Mammary microvascular endothelial cell (primary cell): ENCODE results near the gene TNFSF14.

- RAMPAGE, long total RNA, result no peak
These were observed 13.0 kb upstream of the CD70 start for GRCh38 chr19:6603860-6604437.

GRCh38 chr19:6669950-6670534 lies at the start of gene TNFSF14:
TSS of gene TNFSF14 (minus strand) at chr19:6670160.
- RAMPAGE, long total RNA, result no peak

GRCh38 chr19:6674687-6675412 lies 4.9 kb upstream of the TNFSF14 start:
- RAMPAGE, long total RNA, result no peak

- RAMPAGE, long total RNA, result no peak
These were observed 2.4 kb downstream of the C3 start for GRCh38 chr19:6717665-6718846.

- RAMPAGE, long total RNA, result no peak
These were observed 4.1 kb upstream of the C3 start for GRCh38 chr19:6724476-6725115.

GRCh38 chr19:6742888-6743227 lies 3.4 kb downstream of the TRIP10 start:
- RAMPAGE, long total RNA, result no peak

DNA sequence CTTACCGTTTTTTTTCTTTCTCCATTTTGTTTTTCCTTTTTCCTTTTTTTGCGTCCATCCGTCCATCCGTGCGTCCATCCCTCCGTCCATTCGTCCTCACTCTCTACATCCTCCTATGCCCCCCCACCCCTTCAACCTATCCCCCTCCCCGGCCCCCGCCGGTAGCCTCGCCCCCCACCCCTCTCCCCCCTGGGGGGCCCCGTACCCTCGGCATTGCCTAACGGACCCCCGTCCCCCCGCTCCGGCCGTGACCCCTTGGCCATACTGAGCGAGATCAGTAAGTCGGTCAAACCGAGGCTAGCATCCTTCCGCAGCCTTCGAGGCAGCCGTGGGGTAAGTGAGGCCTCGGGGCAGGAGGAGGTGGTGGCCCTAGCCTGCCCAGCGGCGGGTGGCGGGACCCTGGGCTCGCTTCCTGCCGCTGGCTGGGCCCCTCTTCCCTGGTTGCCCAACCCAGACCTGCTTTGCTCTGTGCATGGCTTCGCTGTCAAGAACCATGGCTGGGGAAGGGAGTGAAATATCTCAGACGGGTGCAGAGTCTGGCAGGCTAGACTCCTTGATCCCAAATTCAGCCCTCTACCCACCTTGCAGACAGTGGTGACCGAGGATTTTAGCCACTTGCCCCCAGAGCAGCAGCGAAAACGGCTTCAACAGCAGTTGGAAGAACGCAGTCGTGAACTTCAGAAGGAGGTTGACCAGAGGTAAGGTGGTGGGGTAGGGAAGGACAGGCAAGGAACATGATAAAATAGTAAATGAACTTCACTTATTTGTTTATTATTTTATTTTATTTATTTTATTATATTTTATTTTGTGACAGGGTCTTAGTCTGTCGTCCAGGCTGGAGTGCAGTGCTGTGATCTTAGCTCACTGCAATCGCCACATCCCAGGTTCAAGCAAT lies 6.6 kb downstream of the TRIP10 start:
- RAMPAGE, long total RNA, result no peak

GRCh38 chr19:6967804-6968049 lies 53.5 kb downstream of the MBD3L2B start:
- RAMPAGE, long total RNA, result no peak

GRCh38 chr19:7006147-7006915 lies 14.9 kb downstream of the MBD3L2B start:
- RAMPAGE, long total RNA, result no peak

DNA sequence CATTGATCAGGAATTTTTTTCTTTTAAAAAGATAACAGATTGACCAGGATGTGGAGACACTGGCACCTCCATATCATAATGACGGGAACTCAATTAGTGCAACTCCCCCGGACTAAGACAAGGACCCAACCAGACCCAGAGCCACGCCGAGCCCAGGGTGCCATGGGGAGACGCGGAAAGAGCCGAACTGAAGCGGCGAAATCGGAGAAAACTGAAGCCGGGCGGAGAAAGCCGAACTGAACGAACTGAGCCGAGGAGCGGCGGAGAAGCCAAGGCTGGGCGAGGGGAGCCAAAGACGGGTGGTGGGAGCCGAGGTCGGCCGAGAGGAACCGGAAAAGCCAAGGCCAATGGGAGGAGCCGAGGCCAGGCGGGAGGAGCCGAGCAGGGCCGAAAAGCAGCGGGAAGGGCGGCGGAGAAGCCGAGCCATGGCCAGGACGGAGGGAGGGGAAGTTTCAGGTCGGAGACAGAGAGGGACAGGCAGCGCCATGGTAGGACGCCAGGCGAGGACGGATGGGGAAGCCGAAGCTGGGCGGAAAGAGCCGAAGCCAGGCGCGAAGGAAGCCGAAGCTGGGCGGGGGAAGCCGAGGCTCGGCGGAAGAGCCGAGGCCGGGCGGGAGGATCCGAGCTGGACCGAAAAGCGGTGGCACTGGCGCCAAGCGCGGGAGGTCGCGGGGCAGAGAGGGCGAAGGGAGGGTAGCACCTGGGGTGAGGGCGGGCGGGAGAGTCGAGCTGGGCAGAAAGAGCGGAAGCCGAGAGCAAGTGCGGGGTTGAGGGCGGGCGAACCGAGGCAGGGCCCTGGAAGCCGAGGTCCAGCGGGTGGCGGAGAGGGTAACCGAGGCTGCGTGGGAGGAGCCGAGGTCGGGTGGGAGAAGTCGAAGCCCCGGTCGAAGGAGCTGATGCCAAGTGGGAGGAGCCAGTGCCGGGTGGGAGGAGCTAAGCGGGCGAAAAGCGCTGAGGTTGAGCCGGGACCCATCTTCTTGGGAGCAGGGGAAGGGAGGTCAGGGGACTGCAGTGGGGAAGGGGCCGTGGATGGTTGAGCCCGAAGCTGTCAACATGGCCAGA lies 29.5 kb downstream of the ZNF557 start:
- RAMPAGE, long total RNA, result no peak

GRCh38 chr19:7170375-7170836 lies 100.9 kb downstream of the ZNF557 start:
- RAMPAGE, long total RNA, result no peak

GRCh38 chr19:7199220-7200408 lies 94.6 kb downstream of the INSR start:
- RAMPAGE, long total RNA, result no peak

- RAMPAGE, long total RNA, result no peak
These were observed 79.2 kb downstream of the INSR start for GRCh38 chr19:7215032-7215457.

DNA sequence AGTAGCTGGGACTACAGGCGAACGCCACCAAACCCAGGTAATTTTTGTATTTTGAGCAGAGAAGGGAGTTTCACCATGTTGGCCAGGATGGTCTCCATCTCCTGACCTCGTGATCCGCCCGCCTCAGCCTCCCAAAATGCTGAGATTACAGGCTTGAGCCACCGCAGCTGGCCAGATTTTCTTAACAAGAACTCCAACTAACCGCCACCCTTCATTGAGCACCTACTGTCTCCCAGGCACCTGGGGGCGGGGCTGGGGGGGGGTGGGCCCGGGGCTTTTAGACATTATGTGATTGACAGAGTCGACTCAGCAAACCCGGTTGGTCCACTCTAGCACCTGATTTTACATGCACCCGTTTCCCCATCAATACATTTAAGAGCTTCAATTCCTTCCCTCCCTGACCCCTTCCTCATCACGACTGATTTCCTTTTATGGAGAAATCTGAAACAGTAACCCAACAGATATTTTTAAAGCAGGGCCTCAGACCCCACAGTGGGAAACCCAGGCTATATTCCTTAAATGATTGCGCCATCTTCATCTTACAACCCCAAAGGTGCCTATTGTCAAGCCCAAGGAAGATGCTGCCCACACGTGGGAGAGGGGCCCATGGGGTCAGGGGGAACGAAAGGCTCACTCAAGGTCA lies 1.9 kb downstream of the INSR start:
- RAMPAGE, long total RNA, result no peak

DNA sequence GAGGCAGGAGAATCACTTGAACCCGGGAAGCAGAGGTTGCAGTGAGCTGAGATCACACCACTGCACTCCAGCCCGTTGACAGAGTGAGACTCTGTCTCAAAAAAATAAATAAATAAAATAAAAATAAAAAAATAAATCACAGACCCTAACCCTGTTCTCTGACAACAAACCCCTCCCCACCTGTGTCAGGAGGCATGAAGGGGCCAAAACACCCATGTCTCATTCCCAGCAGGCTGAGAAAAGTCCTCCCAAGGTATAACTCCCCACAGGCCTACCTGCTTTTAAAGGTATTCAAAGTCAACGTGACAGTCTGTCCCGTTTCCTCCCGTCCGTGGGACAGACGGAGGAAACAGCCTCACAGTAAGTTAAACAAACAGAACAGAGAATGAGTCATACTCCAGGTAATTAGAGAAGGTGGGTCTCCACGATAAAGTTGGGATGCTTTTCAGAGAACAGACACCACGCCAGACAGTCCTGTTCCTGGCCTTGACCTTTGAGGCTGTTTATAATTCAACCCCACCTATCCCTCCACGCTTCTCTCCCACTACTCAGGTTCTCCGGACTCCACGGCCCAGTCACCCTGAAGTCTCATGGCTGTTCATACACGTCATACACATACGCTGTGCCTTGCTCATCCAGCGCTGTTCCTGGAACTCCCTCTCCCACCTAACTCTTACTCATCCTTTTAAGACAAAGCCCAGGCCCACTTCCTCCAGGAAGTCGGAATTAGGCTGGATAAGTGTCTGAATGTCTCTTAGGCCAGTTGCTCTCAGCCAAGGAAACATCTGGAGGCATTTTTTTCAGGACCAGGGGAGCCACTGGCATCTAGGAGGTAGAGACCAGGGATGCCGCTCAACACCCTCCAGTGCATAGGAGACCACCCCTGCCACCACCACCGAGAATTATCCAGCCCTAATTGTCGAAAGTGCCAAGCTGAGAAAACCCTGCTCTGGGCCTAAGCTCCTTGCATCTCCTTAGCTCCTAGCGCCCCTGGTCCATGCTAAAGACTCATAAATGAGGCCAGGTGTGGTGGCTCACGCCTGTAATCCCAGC lies 42.5 kb downstream of the ARHGEF18 start:
- RAMPAGE, long total RNA, result no peak

DNA sequence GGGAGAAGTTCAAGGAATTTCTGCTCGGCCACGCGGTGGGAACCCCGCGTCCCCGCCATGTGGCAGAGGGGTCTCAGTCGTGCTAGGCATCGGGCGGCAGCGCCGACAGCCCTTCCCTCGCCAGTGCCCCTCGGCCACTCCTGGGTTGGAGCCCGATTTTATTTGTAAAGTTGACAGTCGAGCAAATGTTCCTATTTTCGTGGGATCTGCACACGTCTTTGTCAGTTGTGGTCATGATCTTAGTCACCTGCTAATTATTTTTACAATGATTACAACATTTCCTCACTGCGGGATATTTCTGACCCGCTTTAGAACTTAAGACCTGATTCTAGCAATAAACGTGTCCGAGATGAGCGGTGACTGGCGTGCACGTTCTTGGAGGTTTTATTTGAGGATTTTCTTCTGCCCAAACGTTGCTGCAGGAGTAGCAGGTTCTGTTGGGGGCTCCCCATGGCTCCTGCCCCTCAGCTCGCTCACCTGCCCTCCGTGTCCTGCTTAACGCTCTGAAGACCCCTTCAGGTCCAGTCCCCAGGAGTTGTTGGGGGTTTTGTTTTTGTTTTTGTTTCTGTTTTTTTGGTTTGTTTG lies 16.6 kb downstream of the PEX11G start:
- RAMPAGE, long total RNA, result no peak

- RAMPAGE, long total RNA, result no peak
These were observed 1.0 kb downstream of the ZNF358 start for GRCh38 chr19:7516879-7517367.

DNA sequence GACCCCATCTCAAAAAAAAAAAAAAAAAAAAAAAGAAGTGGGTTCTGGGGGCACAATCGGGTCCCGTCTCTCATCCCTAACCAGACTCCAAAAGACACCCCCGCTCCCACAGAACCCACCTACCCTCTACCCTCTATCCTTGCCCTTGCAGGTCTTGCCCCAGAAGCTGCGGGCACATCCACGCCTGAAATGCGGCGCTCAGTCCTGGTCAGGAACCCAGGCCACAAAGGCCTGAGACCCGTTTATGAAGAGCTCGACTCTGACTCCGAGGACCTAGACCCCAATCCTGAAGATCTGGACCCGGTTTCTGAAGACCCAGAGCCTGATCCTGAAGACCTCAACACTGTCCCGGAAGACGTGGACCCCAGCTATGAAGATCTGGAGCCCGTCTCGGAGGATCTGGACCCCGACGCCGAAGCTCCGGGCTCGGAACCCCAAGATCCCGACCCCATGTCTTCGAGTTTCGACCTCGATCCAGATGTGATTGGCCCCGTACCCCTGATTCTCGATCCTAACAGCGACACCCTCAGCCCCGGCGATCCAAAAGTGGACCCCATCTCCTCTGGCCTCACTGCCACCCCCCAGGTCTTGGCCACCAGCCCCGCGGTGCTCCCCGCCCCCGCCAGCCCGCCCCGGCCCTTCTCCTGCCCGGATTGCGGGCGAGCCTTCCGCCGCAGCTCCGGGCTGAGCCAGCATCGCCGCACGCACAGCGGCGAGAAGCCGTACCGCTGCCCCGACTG lies 3.2 kb upstream of the MCOLN1 start:
- RAMPAGE, long total RNA, result no peak

DNA sequence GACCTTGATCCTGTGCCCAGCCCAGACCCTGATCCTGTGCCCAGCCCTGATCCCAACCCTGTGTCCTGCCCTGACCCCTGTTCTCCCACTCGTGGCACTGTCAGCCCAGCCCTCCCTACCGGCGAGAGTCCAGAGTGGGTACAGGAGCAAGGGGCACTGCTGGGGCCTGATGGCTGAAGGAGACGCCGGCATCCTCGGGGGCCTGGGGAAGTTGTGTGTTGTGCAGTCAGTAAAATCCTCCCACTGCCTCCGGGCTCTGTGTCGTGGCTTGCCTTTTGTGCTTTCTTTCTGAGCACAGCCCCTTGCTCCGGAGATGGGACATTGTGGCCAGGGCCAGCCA lies 1.7 kb upstream of the MCOLN1 start:
- RAMPAGE, long total RNA, result no peak

DNA sequence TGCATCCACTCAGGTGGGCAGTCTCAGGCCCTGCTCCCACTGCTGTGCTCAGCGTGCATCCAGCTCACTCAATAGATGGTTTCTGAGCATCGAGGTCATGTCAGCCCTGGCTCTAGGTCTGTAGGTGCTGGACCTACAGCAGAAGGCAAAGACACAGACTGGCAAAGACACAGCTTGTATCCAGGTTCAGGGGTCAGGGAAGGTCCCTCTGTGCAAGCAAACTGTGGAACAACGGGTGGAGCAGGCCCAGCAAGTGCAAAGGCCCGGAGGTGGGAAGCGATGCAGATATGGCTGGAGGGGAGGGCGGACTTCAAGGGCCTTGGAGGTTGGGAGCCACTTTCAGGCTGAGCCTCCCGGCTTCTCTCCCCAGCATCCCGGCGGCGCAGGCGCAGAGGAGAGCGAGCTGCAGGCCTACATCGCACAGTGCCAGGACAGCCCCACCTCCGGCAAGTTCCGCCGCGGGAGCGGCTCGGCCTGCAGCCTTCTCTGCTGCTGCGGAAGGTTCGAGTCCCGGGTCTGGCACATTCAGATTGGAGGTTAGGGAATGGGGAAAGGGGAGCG lies 2.3 kb upstream of the PNPLA6 start:
- RAMPAGE, long total RNA, result no peak